Airway epithelial cell (primary cell): ENCODE results near the gene TWSG1.

DNA sequence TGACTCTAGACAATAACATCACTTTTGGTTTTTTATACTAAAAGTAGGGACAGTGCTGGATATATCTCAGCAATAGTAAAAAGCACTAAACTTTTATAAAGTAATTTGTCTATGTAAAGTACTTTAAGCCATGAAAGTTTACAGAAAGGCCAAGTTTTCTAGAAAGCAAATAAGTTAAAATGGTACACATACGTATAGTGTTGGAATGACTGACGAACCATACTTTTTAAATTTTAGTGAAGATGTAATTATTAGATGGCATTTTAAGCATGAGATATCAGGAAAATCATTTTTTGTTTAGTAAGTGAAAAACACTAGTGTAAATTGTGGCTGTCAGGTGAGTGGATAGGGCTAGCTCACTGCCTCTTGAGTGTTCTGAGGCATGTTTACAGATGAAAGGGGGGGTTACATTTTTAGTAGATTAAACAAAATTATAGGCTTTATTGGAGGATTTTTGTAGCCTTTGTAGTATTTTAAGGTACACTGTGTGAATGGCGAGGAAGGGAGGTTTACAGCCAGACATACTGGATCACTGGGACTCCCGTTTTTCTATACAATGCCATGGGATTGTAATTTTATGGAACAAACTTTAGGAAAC, 4.9 kb upstream of the ANKRD12 start:
- RAMPAGE, long total RNA, result no peak

GRCh38 chr18:9132714-9133889, 3.5 kb upstream of the ANKRD12 start:
- RAMPAGE, long total RNA, result no peak

DNA sequence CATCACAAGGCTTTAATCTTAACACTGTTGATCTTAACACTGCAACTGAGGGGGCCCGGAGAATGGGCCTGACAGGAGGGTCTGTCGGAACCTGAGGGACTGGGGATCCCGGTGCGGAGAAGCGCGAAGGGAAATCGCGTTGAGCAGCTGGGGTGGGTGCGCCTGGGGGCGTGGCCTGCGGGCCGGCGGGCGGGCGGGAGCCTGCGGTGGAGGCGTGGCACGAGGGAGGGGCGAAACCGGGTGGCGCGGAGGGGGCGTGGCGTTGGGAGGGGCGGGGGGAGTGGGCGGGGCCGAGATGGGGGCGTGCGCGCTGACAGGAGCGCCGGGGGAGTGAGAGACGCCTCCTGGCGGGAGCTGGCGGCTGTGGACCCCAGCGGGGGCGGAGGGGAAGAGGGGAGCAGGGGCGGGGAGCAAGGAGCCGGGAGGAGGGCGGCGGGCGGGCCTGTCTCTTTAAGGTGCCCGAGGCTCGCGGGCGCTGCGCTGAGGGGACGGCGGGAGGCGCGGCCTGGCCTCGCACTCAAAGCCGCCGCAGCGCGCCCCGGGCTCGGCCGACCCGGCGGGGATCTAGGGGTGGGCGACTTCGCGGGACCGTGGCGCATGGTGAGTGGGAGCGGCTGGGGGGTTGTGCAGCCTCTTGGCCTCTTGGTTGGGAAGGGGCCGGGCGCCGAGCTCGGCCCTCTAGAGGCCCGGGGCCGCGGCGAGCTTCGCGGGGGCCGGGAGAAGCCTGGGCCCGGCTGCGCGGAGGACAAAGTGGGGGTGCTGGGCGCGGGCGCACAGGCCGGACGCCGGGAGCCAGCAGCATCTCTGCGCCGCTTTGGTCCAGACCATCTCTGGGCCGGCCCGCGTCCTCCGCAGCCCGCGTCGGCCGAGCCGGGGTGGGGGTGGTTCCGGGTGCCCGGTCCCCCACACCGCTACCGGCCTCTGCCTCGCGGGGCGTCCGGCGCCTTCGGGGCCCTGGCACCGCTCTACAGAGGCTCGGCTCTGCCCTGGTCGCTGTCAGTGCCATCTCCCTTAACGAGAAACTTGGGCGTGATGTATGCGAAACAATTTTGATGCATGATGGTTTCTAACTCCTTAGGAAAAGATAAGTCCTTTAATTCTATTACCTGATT, at the start of gene TWSG1:
TSS of gene TWSG1 (plus strand) at position 453 of the 1,112 bp plus-strand sequence.
- RAMPAGE, long total RNA, result start-site peak on the plus strand centred at position 516 of the sequence, 72 bp wide, 880 and 362 reads in 2 replicates

DNA sequence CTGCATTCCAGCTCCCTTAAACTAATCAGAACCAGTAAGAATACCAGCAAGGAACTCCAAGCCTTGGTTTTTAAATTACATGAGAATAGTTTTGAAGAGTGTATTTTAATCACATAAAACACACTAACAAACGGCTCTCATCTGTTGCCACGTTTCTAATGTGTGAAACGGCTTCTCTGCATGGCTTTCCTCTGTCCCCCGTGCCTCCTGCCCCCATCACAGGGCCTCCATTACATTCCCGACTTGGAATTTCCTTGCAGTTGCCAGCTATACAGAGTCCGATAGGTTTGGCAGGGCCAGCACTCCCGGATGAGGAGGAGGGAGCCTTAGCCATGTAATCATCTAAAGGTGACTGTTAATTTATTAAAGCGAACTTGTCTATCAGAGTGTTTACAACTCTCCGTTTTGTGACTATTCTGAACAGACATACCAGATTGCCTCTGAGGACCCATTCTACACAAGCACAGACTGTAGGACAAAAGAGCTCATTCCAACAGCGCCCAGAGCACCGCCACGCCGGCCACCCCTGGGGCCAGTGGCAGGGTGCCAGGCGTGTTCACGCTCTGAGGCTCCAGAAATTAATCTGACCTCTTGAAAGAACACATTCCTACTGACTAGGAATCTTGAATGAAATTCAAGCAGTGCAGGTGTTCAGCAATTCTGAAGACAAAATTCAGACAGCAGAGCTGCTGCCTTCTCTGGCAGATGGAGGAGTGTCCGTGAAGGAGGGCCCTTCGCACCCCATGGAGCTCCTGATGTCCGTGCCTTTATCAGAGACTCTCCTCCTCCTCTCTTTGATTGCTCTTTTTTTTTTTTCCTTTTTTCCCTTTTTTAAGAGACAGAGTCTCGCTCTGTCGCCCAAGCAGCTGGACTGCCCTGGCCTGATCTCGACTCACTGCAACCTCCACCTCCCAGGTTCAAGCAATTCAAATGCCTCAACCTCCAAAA, 58.1 kb upstream of the RALBP1 start:
- RAMPAGE, long total RNA, result no peak

DNA sequence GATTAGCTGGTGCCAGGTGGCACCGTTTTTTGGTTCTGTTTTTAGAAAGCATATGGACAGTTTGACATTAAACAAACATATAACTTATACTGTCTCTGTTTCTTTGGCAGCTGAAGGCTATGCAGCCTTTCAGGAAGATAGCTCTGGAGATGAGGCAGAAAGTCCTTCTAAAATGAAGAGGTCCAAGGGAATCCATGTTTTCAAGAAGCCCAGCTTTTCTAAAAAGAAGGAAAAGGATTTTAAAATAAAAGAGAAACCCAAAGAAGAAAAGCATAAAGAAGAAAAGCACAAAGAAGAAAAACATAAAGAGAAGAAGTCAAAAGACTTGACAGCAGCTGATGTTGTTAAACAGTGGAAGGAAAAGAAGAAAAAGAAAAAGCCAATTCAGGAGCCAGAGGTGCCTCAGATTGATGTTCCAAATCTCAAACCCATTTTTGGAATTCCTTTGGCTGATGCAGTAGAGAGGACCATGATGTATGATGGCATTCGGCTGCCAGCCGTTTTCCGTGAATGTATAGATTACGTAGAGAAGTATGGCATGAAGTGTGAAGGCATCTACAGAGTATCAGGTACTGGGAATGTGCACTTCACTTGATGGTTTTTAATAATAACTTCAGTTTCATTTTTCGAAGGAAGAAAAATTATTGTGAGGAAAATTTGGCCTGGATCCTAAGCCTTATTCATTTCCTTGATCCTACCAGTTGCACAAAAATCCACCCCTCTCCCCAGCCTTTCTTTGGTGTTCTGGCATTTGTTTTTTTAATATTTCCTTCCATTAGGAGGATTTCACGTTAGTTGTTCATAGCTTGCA, 41.6 kb downstream of the RALBP1 start:
- RAMPAGE, long total RNA, result no peak

GRCh38 chr18:9657882-9658736, 43.8 kb upstream of the PPP4R1 start:
- RAMPAGE, long total RNA, result no peak

DNA sequence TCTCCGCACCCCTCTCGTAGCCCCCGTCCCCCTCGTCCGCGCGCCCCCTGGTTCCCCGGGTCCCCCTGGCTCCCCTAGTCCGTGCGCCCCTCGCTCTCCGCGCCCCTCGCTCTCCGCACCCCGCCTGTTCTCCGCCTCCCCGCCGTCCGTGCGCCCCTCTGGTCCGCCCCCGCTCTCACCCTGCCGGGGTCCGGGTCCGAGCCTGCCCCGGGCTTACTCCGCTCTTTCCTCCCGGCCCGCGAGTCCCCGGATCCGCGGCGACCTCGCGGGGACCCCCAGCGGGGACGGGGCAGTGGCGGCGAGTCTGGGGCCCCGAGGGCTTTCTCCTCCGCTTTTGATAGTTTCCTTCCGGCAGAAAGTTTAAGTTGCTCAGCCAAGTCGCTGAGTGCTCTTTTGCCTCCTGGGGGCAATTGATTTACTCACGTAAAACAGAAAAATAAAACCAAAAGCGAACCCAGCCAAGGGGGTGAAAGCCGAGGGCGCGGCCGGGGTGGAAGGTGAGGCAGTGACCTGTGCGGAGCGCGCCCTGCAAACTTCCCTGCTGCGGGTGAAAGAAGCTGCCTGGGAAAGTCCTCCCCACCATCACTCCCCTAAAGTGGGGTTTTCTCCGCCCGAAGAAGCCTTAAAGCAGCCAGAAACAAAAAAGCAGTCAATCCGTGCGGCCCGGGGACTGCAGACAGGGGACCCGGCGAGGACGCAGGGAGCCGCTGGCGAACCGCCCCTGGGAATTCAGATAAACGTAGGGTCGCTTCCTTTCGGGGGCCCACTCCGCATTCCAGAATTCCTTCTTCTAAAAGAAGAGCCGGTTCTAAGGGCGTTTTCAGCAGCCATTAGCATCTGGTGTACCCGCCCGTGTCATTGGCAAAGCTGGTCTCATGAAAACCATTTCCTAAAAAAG, 692 bp downstream of the RAB31 start:
- RAMPAGE, long total RNA, result no peak

- RAMPAGE, long total RNA, result no peak
Measured at GRCh38 chr18:9757606-9758480, 49.7 kb downstream of the RAB31 start.

DNA sequence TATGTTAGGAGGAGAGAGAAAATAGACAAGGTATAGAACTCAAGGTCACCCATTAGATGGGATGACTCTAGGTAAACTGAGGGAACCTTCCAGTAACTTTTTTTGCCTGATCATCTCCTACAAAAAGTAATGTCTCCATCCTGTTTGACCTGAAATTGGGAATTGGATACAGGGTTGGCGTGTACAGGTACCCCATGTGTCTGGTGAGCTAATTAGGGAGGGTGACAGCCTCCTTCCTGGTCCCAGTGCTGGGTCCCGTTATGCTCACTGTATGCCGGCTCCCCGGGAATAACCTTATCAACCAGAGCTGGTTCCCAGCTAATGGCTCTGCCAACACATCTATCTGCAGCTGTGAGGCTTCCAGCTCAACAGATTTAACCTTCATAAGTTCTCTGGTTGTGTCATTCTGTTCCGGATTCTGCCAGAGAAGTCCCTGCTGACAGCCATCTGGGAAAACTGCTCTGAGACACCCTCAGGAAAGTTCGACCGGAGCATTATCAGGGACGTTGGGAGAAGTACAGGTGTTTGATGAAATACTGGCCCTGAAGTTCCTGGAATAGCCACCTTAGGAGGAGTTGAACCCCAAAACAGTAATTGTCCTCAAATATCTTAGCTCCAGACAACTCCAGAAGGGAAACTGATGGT, 39.7 kb upstream of the TXNDC2 start:
- RAMPAGE, long total RNA, result no peak

DNA sequence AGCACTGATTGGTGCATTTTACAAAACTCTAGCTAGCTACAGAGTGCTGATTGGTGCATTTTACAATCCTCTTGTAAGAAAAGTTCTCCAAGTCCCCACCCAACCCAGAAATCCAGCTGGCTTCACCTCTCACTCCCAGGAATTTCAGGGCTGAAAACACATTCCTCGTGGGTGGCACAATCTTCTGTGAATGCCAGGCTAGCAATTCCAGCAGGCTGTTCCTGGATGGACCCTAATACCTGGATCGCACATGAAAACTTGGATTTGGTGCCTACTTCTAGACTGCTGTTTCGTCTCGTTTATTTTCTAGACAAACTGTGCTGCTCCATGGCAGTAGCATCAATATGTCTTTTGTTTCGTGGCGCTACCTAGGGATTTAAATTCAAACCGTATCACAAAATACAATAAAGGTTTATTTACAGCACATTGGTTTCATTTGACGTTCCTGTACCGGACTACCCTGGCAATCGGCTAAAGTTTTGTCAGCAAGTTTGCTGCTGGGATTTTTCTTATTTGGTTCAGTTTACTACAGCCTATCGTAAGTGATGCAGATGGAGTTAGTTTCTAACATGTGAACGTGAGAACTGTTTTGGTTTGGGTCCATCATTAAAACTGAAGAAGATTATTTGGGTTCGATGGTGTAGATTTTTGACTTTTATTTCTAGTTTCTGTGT, 1.1 kb upstream of the VAPA start:
- RAMPAGE, long total RNA, result no peak

- RAMPAGE, long total RNA, result no peak
Measured at GRCh38 chr18:9927445-9928398, 13.9 kb downstream of the VAPA start.

GRCh38 chr18:10068137-10068704, 154.4 kb downstream of the VAPA start:
- RAMPAGE, long total RNA, result no peak

- RAMPAGE, long total RNA, result no peak
Measured at GRCh38 chr18:10197108-10197532, 257.3 kb upstream of the APCDD1 start.

GRCh38 chr18:10607510-10607892, 81.7 kb downstream of the NAPG start:
- RAMPAGE, long total RNA, result no peak

GRCh38 chr18:11121608-11121862, 27.8 kb downstream of the PIEZO2 start:
- RAMPAGE, long total RNA, result no peak

DNA sequence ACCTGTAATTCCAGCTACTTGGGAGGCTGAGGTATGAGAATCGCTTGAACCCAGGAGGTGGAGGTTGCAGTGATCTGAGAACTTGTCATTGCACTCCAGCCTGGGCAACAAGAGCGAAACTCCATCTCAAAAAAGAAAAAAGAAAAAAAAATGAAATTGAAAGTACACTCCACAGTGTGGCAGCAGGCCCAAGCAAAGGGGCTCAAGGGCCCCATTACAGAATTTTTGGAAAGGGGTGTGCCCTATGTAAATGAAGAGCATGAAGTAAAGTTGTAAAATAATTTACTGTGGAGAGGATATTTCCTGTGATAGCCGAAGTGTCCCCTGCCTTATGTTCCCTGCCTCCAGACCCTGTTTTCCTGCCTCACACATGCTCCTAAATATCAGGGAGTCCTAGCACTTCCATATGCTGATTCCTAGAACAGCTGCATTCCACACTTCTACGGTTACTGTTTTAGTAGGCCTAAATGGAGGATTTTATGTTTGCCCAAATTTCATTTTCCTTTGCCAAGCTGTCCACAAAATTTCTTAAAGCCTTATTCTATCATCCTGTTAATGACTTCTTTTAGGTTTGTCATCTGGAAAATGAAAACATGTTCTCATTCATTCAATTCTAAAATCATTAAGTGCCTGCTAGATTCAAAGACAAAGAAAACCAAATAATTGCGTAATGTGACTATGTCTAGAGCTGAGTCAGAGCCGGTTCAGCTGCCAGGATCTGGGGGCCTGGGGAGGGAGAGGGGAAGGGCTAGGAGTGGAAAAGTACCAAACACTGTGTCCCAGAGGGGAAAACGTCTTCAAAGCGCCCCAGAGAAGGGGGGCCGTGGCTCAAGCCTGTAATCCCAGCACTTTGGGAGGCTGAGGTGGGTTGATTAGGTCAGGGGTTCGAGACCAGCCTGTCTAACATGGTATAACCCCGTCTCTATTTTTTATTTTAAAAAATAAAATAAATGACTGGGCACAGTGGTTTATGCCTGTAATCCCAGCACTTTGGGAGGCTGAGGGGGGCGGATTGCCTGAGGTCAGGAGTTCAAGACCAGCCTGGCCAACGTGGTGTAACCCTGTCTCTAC, 25.9 kb upstream of the IMPA2 start:
- RAMPAGE, long total RNA, result no peak

DNA sequence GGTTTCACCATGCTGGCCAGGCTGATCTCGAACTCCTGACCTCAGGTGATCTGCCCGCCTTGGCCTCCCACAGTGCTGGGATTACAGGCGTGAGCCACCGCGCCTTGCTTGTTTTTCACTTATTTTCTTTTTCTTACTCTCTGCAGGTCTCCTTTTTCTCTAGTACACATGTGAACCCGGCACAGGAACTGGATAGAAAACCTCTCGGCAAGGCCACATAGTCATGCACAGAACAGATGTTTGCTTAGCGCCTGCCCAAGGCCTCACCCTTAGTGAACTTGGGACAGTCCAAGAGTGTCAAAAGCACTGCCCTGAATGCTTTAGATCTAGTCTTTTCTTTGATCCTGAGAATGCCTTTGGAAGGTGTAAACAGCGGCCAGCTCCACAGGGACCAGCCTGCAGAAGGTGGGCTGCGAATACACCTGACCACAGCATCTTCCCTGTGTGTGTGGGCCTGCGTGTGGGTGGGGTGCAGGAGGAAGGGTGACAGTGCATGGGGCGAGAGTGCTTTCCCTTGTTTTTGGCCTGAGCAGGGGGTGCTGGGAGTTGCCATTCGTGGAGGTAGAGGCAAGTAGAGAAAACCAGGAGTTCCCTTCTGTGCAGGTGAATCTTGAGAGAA, 27.0 kb downstream of the IMPA2 start:
- RAMPAGE, long total RNA, result no peak

DNA sequence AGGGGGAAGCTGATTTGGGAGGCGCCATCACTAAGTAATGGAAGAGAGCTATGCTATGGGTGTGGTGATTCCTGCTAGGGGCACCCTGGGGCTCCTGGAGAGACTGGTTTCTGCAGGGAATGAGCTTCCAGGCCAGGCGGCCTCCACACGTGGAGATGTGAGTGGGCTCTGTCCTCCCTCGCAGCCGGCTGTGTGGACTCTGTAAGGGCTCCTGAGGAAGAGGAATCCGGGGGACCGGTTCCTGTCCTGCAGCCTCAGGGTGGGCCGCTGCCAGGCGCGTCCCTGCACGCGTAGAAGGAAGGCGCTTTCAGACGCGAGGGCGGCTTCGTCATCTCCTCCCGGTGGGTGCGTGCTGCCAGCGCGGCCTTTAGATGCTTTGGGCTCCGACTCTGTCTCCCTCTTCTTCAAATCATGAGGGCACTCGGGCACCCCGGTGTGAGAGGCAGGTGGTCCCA, 55.5 kb upstream of the ANKRD62 start:
- RAMPAGE, long total RNA, result no peak

GRCh38 chr18:12038607-12039579, 54.8 kb upstream of the ANKRD62 start:
- RAMPAGE, long total RNA, result no peak

GRCh38 chr18:12059410-12060200, 34.0 kb upstream of the ANKRD62 start:
- RAMPAGE, long total RNA, result no peak